Lung (tissue), 4 donors: ENCODE measurements around the gene CD300LD.

DNA sequence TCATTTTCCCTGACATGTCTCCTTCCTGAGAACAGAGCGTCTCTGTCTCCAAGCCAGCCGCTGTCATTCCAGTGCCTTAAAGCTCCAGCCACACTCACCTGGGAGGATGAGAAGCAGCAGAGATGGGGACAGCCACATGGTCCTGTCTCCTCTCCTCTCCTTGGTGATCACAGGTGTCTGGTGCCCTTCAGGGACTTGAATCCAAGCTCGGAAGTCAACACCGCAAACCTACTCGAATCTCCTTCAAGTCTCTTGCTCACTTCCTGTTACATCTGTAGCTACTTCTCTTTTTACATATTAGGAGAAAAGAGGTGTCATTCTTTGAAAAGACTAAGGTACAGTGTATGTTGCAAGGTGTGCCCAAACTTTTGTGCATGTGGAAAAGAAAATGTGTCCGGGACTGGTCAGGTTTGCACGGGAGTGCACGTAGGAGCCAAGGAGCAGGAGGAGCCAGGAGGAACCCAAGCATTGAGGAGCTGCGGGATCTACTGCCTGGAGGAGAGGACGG, at the start of gene CD300LD:
Gene CD300LD, minus strand, starts transcription at position 219 of the 508 bp plus-strand sequence.
- PRO-cap: no peak
- RAMPAGE, long total RNA: no peak
- RRBS: no CpG with 5 or more reads among the region's 10 CpGs

GRCh38 chr17:74766702-74767636, 9.2 kb downstream of the NAT9 start:
- PRO-cap: no peak
- RAMPAGE, long total RNA: no peak
- RRBS: 51% methylated on average over 2 of the region's 13 CpGs

DNA sequence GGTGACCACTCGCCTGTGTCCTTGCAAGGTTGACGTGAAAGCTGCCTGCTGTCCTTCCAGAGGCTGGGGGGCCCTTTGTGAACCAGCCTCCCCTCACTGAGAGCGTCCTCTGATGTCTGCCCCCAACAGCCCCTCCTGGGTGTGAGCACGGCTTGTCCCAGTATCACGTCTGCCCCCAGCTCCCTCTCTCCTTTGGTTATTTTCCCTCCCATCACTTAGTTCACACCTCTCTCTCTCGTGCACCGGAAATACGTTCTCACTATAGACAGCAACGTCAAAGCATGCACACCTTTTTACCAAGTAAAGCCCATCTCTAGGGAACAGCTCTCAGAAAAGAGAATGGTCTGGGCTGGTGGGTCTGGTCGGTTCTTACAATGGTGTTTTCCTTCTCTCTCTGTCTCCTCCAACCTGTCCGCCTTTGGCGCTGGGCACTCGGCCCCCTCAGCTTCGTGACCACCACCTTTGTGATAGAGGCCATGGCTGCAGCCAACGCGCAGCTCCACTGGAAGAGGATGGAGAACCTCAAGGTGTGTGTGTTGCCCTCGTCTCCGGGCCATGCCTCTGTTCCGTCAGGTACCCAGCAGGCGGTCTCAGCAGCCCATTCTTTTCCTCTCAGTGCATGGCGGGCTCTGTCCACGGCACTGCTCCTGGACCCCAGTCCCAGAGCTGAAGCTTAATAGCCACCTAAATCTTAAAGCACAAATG, 12.2 kb downstream of the TMEM104 start:
- PRO-cap: no peak
- RAMPAGE, long total RNA: no peak
- RRBS: no CpG with 5 or more reads among the region's 22 CpGs

DNA sequence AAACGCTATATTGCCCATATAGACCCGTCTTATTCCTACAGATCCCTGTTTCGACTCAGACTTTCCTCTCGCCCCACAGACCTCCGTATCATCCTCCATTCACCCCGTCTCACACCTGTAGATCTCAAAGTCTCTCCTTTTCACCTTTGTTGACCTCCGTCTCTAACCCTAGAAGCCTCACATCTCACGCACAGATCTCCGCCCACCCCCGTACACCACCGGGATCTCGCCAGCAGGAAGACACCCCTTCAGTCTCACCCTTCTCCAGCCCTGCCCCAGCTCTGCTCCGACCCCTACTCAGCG, 332 bp downstream of the FDXR start:
- PRO-cap: no peak
- RAMPAGE, long total RNA: no peak
- RRBS: no CpG with 5 or more reads among the region's 14 CpGs

- PRO-cap: no peak
- RAMPAGE, long total RNA: no peak
- RRBS: 1% methylated on average over 64 of the region's 95 CpGs
These were observed 598 bp downstream of the CDR2L start for GRCh38 chr17:74987746-74988713.

DNA sequence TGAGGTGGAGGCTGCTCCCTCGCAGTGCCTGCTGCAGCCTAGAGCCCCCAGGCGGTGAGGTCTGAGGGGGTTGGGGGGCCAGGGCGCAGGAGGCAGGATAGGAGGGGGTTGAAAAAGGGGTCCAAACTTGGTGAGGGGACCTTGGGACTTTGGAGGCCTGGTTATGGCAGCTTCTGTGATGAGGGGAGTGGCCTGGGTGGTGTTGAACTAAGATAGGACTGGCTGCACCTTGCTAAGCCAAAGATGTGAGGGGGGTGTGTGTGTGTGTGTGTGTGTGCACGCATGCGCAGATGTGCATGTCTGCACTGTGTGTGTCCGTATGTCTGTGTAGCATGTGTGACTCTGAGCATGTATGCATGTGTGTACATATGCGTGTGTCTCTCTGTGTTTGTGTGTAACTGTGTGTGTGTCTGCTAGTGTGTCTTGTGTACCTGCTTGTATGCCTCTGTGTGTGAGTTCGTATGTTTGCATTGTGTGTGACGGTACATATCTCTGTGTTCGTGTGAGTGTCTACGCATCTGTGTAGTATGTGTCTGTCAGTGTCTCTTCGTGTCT, 4.1 kb downstream of the SLC16A5 start:
- PRO-cap: no peak
- RAMPAGE, long total RNA: no peak
- RRBS: no CpG with 5 or more reads among the region's 12 CpGs

GRCh38 chr17:75147907-75148246, 6.4 kb downstream of the JPT1 start:
- PRO-cap: no peak
- RAMPAGE, long total RNA: no peak
- RRBS: no CpG with 5 or more reads among the region's 2 CpGs

GRCh38 chr17:75155013-75155334, 662 bp upstream of the JPT1 start:
- PRO-cap: no peak
- RAMPAGE, long total RNA: no peak
- RRBS: no CpG with 5 or more reads among the region's 4 CpGs

- PRO-cap: no peak
- RAMPAGE, long total RNA: no peak
- RRBS: no CpG with 5 or more reads among the region's 11 CpGs
These were observed 9.3 kb upstream of the JPT1 start for GRCh38 chr17:75163488-75164139.

DNA sequence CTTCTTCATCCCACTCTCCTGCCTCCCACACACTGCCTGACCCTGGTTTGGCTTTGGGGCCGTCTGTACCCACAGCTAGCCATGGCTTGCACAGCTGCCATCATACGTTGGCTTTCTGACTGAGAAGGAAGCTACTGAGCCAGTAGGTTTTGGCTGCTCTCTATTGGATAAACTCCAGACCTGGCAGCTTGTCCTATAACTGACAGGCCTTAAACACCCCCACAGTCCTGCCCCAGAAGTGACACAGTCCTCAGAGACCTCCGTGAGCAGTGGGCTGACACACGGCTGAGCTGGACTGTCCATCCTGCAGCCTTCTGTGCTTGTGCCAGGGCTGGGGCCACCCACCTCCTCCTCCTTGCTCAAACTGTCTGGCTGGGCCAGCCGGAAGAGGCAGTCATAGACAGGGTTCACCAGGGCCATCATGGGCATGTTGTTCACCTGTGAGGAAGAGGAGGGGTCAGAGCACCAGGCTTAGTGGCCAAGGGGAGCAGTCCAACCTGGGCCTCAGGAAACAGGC, 3.8 kb downstream of the MIF4GD start:
- PRO-cap: no peak
- RAMPAGE, long total RNA: no peak
- RRBS: no CpG with 5 or more reads among the region's 5 CpGs

GRCh38 chr17:75346775-75348012, 58.0 kb upstream of the SLC25A19 start:
- PRO-cap: no peak
- RAMPAGE, long total RNA: no peak
- RRBS: no CpG with 5 or more reads among the region's 10 CpGs

DNA sequence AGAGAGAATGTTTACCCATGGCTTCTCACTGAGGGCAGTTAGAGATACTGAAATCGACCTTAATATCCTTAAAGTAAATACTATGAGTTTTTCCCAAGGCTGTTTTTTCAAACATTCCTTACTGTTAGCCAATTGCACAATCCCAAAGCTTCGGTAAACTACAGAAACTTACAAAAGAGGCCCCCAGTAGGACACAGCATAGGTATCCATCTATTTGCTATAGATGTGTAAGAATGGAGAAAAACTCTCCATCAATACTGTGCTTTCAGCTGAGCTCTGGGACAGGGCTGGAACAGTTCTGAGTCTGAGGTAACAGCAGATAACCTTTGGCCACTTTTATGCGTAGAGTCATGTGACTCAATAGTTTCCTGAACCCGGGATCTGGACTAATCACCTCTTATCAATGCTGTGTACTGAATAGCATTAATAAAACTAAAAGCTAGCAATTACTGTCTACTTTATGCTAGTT, 22.4 kb downstream of the GRB2 start:
- PRO-cap: no peak
- RAMPAGE, long total RNA: no peak
- RRBS: no CpG with 5 or more reads among the region's 4 CpGs

GRCh38 chr17:75442122-75442636, 14.3 kb upstream of the TMEM94 start:
- PRO-cap: no peak
- RAMPAGE, long total RNA: no peak
- RRBS: no CpG with 5 or more reads among the region's 2 CpGs

GRCh38 chr17:75494247-75494881, 21.0 kb downstream of the CASKIN2 start:
- PRO-cap: no peak
- RAMPAGE, long total RNA: no peak
- RRBS: no CpG with 5 or more reads among the region's 17 CpGs

DNA sequence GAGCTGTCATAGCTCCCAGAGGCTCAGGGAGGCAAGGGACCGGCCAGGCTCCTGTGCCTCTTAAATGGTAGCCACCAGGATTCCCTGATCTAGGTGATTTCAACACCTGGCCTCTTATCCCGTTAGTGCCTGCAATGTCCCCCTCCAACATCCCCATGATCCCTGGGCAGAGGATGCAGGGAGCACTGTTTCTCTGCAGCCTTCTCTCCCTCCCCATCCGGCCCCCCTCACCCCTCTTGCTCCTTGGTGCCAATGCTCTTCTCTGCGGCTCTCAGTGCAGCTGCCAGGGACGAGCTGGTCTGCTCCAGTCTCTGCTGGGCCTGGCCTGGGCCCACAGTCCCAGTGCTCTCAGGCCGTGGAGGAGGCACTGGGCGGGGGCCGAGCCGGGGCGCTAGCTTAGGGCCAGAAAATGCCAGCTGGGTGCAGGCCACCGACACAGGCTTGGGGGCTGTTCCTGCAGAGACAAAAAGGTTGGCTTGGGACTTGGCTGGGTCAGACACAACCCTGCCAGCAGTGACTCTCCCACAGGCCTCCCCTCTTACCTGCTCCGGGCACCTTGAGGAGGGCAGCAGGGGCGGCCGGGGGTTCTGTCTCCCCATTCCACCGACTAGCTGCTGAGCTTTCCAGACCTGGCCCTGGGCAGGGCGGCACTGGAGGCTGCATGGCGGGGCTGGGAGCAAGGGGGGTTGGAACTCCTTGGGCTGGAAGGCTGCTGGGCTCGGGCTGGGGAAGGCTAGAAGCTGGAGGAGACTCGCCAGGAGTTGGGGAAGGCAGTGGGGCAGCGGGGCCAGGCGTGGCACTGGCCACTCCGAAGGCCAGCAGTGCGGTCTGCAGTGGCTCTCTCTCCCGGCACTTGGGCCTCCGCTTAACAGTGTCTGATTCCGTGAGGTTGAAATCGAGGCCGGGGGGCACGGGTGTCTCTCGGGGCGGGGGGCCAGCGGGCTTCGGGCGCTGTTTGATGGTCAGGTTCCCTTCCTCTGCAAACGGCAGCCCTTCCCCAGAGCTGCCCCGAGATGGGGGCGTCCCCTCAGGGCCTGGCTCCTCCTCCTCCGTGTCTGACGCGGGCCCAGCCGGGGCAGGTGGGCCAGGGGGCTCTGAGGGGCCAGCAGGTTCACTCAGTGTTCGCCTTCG, 13.7 kb downstream of the CASKIN2 start:
- PRO-cap: no peak
- RAMPAGE, long total RNA: no peak
- RRBS: 79% methylated on average over 1 of the region's 43 CpGs

DNA sequence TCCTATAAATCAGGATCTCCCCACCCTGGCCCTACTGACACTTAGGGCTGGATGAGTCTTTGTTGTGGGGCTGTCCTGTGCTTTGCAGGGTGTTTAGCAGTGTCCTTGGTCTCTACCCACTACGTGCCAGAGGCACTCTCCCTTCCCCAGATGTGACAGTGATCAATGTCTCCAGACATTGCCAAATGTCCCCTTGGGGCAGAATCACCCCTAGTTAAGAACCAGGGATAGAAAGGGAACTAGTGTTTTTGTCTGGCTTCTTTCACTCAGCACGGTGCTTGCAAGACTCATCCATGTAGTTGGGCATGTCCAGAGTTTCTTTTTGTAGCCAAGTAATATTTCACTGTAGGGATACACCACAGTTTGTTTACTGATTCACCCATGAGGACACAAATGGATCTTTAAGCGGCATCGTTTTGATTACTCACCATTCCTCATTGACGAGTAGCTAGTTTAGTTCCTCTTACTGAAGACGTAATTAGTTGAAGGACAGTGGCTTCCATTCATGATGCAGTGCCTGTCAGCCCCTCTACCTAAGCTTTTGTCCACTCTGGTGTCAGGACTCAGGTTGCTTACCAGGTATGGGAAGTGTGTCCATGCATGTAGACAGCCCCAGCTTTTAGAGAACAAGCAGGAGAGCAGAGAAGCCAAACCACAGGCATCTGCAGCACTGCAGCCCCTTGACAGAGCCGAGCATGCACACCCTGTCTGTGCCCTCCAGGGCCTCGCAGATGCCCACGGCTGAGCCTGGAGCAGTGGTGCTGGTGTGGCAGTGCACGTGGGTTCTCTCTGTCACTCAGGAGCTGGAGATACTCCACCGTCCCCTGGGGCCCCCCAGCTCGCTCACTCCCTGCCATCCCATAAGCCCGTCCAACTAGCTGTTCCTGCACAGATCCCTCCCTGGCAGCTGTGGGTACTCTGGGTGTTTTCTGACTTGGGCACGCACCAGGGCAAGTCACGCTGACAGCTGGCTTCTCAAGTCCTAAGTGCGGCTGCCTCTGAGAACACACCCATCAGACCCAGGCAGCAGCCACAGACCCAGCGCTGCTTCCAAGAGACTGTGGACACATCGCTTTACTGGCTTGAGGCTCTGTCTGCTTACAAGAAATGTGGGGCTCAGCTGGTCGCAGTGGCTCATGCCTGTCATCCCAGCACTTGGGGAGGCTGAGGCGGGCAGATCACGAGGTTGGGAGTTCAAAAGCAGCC, 25.7 kb upstream of the ITGB4 start:
- PRO-cap: no peak
- RAMPAGE, long total RNA: no peak
- RRBS: no CpG with 5 or more reads among the region's 21 CpGs

DNA sequence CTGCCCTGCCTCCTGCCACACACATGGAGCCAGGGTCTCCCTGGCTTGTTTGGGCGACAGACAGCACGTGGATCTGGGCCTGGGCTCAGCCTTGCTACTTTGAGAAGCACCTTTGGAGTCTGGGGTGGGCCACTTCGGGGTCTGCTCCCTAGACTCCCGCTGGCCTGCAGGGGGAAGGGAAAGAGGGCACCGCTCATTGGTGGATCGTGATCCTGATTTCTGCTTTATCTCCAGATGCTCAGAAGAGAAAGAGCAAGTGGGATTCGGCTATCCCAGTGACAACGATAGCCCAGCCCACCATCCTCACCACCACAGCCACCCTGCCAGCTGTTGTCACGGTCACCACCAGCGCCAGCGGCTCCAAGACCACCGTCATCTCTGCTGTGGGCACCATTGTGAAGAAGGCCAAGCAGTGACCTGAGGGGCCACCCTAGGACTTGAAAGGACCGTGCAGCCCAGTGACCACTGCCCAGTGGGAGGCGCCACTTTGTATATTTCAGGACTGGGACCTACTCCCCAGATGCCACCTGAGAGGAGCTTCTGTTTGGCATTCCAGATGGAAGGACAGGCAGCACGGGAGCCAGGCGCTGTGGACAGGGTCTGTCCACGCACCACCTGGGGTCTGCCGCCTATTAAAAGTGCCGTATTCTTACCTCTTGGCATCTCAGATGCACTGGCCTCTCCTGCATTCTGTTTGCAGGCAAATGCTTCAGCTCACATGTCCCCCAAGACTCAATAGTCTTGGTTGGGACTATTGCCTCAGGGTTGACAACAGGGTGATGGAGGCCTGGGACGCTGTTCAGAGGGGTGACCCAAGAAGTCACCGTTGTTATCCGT, 14.9 kb upstream of the ITGB4 start:
- PRO-cap: no peak
- RAMPAGE, long total RNA: no peak
- RRBS: no CpG with 5 or more reads among the region's 22 CpGs

DNA sequence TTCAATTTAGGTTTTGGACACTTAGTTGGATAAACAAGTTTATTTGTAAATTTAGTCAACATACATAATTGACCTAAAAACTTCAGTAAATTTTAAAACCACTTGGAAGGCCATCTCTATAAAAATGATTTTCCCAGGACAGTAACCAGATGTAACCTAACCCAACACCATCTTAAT, 2.3 kb downstream of the H3-3B start:
- PRO-cap: no peak
- RAMPAGE, long total RNA: no peak

GRCh38 chr17:75780011-75780409, 431 bp upstream of the H3-3B start:
- PRO-cap: no peak
- RAMPAGE, long total RNA: no peak
- RRBS: no CpG with 5 or more reads among the region's 5 CpGs

DNA sequence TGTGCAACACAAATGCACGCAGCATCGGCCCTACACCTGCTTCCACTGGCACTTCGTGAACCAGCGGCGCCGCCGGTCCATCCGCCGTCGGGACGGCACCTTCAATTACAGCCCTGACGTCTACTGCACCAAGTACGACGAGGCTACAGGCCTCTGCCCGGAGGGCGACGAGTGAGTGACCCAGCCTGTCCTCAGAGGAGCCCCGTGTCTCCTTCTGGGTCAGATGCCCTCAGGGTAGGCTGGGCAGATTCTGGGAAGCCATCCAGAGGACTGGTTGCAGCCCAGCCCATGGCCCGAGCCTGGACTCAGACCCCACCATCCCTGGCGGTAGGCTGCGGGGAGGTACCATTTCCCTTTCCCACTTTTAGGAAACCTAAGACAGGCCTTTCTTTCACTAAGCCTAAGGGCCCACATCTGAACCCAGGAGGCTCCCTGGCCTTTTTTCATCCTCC, 25.2 kb downstream of the UNK start:
- PRO-cap: no peak
- RAMPAGE, long total RNA: no peak
- RRBS: 97% methylated on average over 8 of the region's 21 CpGs